ENCODE results near the gene LINS1.

GRCh38 chr15:99466815-99467111 lies 99.0 kb upstream of the MEF2A start:
- RRBS, result no CpG with 5 or more reads among the region's 12 CpGs

DNA sequence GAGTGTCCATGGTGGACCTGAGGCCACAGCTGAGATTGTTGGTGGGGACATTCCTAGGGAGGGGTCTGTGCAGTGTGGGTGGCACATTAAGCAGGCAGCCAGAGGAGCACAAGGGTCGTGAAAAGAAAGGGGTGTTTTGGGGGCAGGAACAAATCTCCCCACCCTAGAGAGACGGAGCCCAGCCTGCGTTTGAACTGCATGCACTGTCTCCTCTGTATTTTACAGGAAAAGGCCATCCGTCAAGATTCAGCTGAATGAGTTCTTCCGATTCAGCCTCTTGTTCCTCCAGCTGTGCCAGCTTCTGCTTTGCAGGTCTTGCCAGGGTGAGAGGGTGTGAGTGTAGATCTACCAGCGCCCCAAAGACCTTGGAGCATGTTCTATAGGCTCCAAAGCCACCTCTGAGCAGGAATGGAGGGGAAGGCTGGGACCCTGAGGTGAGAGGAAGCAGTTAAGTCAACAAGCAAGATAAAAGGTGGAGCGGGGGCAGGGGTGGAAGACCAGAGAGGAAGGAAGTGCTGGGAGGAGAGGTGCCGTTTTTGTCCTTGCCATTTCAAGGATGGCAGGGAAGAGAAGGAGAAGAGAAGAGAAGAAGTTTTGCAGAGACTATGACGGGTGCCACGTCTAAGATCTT lies 80.3 kb upstream of the MEF2A start:
- RRBS, result no CpG with 5 or more reads among the region's 10 CpGs

DNA sequence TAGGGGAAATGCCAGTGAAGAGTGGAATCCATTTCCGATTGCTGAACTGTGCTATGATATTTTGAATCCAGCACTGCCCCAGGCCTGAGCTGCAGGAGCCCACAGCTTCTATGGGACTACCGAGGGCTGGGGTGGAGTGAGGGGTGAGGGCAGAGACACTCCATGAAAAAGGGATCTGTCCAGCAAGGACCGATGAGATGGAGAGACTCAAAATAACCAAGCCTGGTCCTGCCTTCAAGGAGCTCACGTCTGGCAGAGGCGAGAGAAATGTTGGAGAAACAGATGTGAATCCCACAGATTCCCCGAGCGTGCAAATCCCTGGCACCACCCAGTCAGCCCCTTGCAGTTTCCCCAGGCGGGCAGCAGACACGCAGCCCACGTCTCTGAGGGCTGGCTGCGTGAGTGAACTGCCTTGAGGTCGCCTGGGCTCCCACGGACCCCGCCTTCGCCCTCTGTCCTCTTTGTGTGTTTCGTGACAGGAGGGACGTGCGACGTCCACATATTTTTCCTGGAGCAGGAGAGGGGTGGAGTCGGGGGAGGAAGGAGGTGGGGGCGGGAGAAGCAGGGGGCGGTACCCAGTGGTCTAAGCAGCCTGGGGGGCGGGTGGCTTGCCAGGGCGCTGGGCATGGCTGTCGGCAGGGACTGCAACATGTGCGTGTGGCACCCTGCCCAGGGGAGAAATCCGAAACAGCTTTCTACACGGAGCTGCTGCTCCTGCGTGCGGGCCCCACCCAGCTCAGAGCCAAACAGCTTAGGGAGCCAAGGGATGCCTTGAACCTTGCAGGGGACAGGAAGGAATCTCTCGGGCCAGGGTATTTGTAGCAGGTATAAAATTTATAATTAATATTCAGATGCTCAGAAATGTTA lies 79.5 kb upstream of the MEF2A start:
- RRBS, result no CpG with 5 or more reads among the region's 31 CpGs

DNA sequence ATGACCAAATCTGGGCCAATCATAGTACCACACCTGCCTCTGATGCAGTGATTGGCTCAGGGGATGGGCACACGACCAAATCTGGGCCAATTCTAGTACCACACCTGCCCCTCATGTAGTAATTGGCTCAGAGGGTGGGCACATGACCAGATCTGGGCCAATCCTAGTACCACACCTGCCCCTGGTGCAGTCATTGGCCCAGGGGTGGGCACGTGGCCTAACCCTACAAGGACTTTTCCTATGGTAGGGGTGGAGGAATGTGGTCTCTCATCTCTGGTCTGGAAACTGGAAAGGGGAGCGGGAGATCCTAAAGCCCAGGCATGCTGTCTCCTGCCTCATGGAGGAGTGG lies 56.9 kb upstream of the MEF2A start:
- RRBS, result no CpG with 5 or more reads among the region's 3 CpGs

GRCh38 chr15:99536561-99537224 lies 29.1 kb upstream of the MEF2A start:
- RRBS, result no CpG with 5 or more reads among the region's 4 CpGs

- RRBS, result no CpG with 5 or more reads among the region's 7 CpGs
Measured at GRCh38 chr15:99604666-99605238, 39.0 kb downstream of the MEF2A start.

GRCh38 chr15:99697799-99698066 lies 35.5 kb downstream of the LYSMD4 start:
- RRBS, result no CpG with 5 or more reads among the region's 4 CpGs

DNA sequence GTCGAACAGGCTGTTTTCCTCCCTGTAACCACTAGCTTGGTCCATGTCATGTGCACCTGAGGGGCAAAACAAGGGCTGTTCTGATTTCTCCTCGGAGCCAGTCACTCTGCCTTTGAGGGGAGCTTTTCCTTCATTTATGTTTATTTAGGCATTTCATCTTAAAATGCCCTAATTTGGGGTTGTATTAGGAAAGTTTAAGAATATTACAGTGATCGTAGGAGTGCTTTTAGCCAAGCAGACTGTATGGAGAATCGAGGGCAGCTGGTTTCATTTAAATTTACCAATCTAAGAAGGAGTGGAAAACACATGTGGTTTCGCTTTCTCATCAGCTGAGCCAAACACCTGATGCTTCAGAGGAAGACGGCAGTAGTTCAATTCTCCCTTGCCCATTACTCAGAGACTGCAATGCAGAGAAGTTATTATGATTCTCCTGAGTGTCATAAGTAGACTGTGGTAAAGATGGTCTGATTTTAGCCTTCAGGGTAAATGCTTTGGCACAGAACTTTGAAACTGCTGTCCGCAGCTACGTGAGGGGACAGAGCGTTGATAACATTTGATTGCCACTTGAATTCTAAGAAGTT lies 25.8 kb downstream of the LYSMD4 start:
- RRBS, result no CpG with 5 or more reads among the region's 9 CpGs

DNA sequence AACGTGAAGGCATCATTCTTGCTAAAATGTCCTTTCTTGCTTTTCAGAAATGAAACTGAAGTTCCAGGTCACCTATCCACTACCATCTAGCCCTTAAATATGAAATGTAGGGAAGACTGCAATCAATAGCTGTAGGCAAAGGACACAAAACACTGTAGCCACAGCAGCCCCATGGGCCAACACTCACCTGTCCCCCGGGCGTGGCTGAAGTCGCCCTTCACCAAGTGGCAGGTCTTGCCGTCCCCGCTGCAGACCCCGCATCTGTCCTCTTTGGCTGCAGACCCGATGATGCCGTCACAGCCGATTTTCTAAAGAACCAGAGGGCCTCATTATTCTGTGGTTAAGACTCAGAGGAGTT lies 245.6 kb downstream of the ADAMTS17 start:
- RRBS, result no CpG with 5 or more reads among the region's 10 CpGs

- RRBS, result no CpG with 5 or more reads among the region's 13 CpGs
Measured at GRCh38 chr15:100349219-100349545, 7.4 kb upstream of the ADAMTS17 start.

DNA sequence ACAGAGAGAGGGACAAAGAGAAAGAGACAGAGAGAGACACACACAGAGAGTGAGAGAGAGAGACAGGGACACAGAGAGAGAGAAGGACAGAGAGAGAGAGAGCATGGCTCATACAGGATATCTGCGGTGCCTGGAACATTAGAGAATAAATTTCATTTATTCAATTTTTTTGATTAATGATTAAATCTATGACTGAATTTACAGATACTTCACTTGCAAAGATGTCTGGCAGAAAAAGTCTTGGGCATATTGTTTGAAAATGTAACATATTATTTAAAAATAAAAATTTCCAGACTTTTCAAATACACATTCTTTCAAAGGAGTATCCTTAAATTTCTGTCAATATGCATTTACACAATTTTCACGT lies 10.5 kb downstream of the CERS3 start:
- RRBS, result no CpG with 5 or more reads among the region's 2 CpGs

- RRBS, result no CpG with 5 or more reads among the region's 37 CpGs
Measured at GRCh38 chr15:100601634-100602284, at the start of gene LINS1. TSS of gene LINS1 (minus strand) at chr15:100602184.

DNA sequence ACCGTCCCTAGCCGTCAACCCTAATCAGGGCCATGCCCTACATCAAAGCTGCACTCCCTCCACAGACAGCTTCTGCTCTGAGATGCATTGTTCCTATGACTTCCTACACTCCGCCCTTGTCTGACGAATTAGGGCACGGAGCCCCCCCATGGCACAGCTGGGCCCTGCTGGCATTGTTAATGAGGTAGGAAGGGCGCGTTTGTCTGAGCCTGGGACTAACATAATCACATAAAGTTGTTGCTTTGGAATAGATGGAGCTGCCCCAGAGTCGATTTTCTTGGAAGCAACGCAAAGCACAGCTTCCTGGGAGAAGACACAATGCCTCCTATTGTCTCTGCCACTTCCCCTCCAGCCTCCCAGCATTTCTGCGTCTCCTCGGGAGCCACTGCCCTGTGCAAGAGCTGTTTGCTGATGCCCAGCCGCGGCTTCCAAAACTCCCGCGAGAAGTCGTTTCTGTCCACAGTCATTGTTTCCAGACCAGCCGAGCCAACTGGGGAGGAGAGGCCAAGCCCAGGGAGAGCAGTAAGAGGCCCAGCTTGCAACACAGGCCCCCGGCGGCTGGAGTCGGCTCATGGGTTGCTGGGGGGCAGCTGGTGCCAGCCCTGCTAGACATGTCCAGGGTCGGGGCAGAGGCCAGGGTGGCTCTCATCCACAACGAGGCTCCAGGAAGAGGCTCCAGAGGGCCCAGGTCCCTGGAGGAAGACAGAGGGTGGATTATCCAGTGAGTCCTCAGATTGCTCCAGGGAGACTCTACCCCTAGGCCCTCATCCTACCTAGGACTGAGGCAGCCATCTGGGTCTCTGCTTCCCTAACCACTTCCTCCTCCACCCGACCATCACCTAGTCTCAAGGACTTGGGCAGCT lies 18.0 kb upstream of the ALDH1A3 start:
- RRBS, result no CpG with 5 or more reads among the region's 23 CpGs

DNA sequence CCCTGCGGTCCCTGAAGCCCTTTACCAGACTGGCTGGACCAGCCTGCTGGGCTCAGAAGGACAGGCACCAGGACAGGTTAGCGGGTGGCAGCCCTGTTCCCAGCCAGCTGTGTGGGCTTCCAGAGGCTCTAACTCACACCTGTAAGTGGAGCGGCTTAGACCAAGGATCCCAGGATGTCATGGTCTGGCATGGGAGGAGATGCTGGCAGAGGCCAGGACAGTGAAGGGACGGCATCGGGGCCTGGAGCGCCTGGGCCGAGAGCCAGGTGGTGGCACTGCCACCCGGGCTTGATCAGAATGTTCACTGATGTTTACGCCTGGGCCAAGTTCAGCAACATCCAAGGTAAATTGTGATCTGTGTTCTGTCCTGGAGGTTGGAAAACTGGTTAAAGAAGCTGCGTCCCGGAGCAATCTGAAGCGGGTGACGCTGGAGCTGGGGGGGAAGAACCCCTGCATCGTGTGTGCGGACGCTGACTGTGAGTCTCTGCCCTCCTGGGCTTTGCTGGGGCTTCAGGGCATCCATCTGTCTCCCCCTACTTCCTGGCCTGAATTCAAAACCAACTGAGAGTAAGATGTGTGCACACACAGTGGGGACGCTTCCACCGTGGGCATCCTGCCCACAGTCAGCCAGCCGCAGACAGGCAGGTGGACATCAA lies 18.2 kb downstream of the ALDH1A3 start:
- RRBS, result 100% methylated on average over 2 of the region's 19 CpGs

DNA sequence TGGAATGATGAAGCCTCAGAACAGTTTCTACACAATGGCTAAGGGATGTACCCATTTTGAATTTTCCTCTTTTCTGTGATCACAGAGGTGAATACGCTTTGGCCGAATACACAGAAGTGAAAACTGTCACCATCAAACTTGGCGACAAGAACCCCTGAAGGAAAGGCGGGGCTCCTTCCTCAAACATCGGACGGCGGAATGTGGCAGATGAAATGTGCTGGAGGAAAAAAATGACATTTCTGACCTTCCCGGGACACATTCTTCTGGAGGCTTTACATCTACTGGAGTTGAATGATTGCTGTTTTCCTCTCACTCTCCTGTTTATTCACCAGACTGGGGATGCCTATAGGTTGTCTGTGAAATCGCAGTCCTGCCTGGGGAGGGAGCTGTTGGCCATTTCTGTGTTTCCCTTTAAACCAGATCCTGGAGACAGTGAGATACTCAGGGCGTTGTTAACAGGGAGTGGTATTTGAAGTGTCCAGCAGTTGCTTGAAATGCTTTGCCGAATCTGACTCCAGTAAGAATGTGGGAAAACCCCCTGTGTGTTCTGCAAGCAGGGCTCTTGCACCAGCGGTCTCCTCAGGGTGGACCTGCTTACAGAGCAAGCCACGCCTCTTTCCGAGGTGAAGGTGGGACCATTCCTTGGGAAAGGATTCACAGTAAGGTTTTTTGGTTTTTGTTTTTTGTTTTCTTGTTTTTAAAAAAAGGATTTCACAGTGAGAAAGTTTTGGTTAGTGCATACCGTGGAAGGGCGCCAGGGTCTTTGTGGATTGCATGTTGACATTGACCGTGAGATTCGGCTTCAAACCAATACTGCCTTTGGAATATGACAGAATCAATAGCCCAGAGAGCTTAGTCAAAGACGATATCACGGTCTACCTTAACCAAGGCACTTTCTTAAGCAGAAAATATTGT lies 4.3 kb upstream of the LRRK1 start:
- RRBS, result no CpG with 5 or more reads among the region's 20 CpGs

GRCh38 chr15:101027113-101027972 lies 108.2 kb downstream of the LRRK1 start:
- RRBS, result no CpG with 5 or more reads among the region's 31 CpGs

GRCh38 chr15:101115647-101116746 lies 135.9 kb downstream of the CHSY1 start:
- RRBS, result no CpG with 5 or more reads among the region's 20 CpGs

- RRBS, result no CpG with 5 or more reads among the region's 12 CpGs
Measured at GRCh38 chr15:101148932-101149807, 102.7 kb downstream of the CHSY1 start.

DNA sequence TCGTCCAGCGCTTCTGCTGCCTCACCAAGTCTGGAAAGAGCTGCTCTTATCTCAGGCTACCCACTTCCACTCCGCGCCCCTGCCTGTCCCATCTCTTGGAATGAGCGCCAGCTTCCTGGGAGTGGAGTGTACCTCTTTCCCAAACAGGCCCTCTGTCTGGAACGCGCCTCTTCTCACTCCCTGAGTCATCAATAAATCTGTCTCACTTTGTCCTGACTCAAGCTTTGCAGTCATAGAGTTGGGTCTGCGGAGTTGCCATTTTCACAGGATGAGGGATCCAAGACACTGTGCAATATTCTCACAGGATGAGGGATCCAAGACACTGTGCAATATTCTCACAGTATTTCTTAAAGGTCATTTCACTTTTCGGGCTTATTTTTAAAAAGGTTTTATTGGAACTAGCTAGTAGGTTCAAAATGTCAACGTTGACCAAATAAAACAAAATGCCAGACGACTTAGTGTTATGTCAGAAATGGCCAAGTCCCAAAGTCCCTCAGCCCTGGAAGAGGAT lies 81.2 kb downstream of the CHSY1 start:
- RRBS, result no CpG with 5 or more reads among the region's 11 CpGs

- RRBS, result no CpG with 5 or more reads among the region's 13 CpGs
Measured at GRCh38 chr15:101187474-101188373, 64.1 kb downstream of the CHSY1 start.